Ascending aorta (tissue), 1 donor: Measurements from ENCODE around the gene AK5.

GRCh38 chr1:68323020-68323759 is 90.9 kb upstream of the WLS start:
- PRO-cap: no peak

DNA sequence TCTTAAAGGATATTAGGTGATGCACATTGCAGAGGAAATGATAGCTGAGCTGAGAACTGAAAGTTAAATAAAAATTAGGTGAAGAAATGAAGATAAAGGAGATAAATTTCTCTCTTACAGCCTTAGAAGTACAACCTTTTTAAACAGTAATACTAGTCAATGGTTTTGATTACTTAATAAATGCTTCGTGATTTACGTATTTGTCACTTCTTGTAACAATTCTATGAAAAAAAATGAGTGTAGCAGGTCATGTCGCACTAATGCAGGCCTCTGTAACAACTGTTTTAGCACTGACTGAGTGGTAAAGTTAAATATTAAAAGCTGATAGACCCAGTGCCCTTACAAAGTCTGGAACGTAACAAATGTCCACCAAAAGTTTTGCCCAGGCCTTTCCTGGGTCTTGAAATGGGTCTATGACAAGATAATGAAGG is 304.4 kb upstream of the DEPDC1 start:
- PRO-cap: no peak

DNA sequence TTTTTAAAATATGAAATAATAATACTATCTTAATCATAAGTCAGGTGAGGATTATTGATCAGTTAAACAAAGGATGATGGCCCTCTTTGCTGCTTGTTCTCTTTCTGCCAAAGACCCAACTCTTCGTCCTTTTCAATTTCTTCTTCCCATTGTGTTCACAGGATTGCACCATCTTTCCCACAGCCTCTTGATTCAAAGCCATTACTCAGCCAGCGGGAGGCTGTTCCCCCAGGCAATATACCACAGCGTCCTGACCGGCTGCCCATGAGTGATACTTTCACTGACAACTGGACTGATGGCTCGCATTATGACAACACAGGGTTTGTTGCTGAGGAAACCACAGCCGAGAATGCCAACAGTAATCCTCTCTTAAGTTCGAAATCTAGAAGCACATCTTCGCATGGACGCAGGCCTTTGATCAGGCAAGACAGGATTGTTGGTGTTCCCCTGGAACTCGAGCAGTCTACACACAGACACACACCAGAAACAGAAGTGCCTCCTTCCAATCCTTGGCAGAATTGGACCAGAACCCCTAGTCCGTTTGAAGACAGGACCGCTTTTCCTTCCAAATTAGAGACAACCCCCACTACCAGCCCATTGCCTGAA is 167.3 kb downstream of the LRRC40 start:
- PRO-cap: no peak

DNA sequence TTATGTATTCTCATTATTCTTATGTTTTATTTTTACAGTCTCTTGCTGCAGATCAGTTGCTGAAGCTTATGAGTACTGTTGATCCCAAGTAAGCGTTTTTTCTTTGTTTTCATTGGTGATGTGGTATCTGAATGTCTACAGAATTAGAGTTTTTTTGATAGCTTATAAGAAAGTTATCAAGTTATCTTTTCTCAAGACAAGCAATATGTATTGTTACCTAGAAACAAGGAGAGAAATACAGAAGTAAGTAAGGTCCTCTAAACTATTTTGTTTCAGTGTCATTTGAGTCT is 14.2 kb downstream of the SRSF11 start:
- PRO-cap: no peak

GRCh38 chr1:70249663-70250280 is 28.6 kb downstream of the SRSF11 start:
- PRO-cap: no peak

- PRO-cap: unidirectional peak, minus-strand start at chr1:70410771; bidirectional peak, plus-strand start at chr1:70411257, minus-strand start at chr1:70411096
Observed at GRCh38 chr1:70410493-70411148, 447 bp upstream of the CTH start.

DNA sequence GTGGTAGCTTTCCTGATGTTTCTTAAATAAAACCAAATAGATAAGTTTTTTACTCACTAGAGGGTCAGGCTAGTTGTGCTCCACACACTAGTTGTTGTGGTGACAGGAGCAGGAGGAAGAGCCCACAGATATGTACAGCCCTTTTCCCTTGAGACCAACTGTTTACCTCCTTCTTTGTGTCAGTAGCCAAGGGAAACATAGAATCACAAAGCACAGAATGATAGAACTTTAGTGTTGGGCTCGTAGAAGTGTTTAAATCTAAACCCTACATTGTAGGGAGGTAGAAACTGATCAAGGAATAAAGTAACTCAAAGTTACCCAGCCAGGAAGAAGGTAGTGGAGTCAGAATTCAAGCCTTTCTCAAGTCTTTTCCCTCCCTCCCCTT is 309.1 kb downstream of the CTH start:
- PRO-cap: no peak

DNA sequence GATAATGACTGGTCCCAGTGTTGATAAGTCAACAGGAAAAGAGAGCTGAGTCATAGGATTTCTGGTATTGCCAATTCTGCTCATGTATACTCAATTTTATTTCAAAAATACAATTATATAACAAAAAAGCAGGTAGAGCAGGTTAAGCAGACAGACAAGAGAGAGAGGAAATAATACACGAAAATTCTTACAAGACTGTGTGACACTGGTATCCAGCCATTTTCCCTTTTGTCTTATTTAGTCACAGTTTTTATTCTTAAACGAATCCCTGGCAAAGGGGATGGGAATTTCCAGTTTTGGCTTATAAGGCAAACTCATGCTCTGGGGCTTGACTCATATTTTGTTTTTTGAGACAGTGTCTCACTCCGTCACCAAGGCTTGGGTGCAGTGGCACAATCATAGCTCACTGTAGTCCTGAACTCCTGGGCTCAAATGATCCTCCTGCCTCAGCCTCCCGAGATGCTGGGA is 32.0 kb downstream of the PTGER3 start:
- PRO-cap: bidirectional peak, plus-strand start at position 363 of the sequence, minus-strand start at position 230 of the sequence

- PRO-cap: no peak
Observed at GRCh38 chr1:71054134-71054896, 6.7 kb upstream of the PTGER3 start.

DNA sequence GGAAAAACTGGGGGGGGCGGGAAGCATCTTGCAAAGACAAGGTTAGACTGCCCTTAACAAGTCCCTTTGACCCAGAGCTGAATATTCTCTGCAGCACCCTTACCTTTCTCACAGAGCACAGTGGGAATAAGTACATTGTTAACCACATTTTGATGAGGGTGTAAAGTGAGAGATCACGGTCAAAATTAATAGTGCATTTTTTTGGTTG is 275.7 kb downstream of the NEGR1 start:
- PRO-cap: no peak

GRCh38 chr1:72283152-72283550 is 812 bp upstream of the NEGR1 start:
- PRO-cap: no peak

DNA sequence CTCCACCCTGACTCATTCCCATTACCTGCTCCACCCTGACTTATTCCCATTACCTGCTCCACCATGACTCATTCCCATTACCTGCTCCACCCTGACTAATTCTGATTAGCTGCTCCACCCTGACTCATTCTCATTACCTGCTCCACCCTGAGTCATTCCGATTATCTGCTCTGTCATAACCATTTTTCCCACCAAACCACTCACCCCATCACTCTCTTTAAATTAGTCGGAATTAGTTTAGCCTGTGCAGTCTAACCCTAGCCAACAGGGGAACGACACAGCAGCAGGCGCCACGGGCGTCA is 901.4 kb upstream of the NEGR1 start:
- PRO-cap: no peak

DNA sequence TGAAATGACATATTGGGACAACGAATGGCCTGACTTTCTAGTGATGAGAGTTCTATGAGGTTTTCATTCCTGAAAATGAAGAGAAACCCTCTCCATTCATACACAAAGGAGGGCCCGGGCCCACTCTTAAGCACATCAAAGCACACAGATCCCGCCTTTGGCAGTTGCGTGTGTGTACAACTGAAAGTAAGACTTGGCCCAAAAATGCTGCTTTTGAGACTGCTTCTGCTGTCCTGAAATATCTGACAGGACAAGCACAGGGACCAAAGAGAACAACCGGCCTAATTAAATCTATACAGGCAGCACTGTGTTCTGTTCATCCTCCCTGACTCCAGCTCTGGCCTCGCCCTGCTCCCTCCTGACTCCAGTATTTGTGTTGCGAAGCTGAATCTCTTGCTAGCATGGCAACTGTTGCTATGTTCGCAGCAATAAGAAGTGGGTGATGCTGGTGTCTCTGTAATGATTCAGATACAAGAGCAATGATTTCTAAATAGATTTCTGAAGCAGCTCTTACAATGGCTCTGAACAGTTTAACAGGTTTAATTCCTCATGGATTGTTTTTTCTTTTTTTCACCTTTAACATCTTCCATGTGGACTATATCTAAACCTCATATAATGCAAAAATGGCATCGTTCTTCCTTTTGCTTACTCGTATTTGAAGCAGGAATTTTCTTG is 7.3 kb downstream of the LRRC53 start:
- PRO-cap: no peak

DNA sequence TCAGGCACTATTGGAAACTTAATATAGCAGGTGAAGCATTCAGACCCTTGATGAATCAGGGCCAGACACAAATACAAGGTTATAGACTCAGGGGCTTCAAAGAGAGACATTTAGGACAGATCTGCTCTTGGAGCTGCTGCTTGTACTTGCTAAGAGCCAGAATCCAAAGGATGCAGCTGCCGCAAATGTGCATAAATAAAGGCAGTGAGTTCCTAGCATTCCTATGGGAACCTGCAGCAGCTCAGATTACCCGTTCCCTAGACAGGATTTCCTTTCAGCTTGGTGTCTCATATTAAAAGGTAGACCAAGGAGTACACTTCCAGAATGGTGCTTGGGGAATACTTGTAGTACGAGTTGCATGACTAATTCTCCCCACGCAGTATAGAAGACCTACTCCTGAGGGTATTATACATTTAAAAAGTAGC is 9.7 kb upstream of the LRRC53 start:
- PRO-cap: no peak

- PRO-cap: no peak
Observed at GRCh38 chr1:74571598-74572305, 59.3 kb upstream of the LRRC53 start.

DNA sequence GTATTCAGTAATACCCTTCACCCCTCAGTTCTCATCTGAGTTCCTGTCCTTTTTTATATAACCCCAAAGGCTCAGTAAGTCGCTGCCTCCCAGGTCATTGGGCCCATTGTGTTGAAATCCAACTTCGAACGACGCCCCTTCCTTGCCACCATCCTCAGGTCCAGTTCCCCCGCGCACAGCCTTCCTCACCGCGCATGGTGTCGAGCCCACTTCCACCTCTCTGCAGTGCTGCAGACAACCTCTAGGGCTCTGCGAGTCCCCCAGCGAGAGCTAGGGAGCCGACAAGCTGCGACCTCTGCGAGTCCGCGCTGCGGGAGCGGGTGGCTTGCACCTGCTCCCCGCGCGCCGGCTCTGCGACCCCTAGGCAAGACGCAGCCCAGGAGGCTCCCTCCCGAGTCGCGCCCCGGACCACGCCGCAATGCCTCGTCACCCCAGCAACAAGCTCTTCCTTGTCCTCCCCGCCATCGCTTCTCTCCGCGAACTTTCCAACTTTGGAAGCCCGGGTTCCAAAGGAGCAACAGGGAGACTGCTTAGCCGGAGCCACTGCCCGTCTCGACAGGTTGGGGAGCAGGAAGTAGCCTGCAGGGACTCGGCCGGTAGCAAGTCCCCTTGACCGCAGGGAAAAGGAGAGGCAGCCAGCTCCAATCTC is 3.9 kb upstream of the SLC44A5 start:
- PRO-cap: no peak

GRCh38 chr1:75789631-75790668 is 3.9 kb downstream of the RABGGTB start:
- PRO-cap: no peak

GRCh38 chr1:76119230-76119529 is 44.6 kb downstream of the ST6GALNAC3 start:
- PRO-cap: no peak

- PRO-cap: no peak
Observed at GRCh38 chr1:77281672-77282288, at the start of gene AK5. Gene AK5, plus strand, starts transcription at chr1:77282019.

DNA sequence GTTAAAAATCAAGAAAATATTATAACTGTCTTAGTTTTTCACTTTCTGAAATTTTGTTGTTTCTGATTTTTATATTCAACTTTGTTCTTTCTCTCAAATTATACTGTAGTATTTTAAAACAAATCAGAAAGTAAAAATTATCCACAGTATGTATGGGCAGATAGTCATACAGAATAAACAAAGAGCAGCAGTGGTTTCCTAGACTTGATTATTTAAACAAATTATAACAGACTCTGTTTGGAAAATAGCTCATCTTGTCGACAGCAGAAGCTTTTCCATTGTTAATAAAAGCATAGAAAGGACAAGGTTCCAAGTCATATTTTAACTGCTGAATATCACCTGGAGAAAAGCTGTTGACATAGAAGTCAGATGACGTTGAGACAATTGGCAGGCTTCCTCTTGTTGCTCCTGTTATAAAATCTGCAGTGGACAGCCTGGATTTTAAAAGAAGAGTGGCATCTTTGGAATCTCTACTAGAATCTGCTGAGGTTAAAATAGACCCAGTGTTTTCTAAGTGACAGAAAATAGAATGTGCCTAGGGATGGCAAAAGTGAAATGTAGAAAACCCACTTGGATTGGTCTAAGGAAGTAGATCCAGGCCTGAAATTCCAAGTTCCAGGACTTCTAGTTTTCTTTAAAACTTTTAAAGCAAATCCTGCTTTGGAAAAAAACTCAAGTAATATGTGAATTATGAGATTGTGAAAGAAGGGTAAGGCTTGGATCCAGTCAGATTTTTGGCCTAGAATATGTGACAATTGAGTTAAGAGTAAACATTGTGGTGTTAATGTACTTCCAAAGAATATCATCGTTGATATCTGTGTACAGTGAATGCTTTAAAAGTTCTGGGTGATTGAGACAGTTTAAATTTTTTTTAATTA is 53.6 kb upstream of the NEXN start:
- PRO-cap: no peak